Gallbladder (tissue), 1 donor: ENCODE measurements around a stretch of chr6.

DNA sequence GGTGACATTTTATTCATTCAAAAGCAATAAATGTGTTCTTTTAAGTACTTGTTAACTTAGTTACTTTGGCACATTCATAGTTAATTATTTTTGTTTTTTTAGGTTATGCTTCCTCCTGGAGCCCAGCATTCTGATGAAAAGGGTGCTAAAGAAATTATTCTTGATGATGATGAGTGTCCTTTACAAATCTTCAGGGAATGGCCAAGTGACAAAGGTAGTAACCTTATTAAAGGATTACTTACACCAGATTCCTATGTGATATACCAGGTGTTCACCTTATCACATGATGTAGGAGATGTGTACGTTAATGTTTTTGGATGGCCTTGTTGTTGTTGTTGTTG, 62.4 kb downstream of the AFDN start:
- PRO-cap = no peak

DNA sequence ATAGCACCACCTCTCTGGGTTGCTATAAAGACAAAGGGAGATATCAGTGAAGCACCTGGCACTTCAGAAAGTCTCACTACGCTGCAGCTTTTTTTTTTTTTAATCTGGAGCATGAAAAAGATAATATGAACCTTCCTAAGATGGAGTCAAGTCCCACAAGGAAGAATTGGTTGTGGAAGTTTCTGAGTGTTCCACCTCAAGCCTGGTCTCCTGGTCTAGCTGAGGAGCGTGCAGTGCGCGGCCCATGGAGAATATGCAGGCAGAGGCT, 537 bp downstream of the KIF25 start:
- PRO-cap = no peak

DNA sequence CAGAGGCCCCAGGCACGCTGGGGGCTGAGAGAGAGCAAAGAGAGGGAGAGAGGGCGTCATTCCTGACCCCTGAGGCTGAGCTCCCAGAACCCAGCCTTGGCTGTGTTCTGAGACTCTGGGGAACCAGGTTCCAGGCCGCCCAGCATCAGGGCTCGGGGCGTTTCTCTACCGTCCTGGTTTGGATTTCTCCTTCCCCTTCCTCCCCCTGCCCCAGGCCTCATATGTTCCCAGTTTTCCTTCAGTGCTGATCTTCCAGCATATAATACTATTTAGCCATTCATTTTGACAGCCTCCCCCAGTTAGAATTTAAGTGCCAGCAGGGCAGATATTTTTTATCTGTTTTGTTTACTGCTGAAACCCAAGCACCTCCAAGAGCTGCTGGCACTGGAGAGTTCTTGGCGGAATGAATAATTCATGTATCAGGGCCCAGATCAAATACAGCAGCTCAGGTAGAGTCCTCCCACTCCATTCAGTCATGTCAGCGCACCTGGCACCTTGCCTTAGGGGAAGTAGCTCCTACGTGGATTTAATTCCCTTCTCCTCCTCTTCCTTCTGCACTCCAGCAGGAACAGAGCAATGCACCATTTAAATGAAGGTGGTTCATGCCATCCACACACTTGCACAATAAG, 23.4 kb upstream of the FRMD1 start:
- PRO-cap = no peak

GRCh38 chr6:168280690-168281398, 38.7 kb downstream of the DACT2 start:
- PRO-cap = no peak

DNA sequence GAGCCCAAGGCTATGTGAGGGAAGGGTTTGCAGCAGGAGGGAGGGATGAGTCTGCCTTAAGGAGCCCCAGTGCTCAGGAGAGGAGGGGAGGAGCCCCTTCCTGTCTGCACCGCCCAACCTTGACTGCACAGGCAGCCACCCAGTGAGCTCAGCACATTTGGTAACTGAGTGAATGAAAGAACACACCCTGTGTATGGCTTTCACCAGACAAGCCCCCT, 17.1 kb downstream of the DACT2 start:
- PRO-cap = no peak

DNA sequence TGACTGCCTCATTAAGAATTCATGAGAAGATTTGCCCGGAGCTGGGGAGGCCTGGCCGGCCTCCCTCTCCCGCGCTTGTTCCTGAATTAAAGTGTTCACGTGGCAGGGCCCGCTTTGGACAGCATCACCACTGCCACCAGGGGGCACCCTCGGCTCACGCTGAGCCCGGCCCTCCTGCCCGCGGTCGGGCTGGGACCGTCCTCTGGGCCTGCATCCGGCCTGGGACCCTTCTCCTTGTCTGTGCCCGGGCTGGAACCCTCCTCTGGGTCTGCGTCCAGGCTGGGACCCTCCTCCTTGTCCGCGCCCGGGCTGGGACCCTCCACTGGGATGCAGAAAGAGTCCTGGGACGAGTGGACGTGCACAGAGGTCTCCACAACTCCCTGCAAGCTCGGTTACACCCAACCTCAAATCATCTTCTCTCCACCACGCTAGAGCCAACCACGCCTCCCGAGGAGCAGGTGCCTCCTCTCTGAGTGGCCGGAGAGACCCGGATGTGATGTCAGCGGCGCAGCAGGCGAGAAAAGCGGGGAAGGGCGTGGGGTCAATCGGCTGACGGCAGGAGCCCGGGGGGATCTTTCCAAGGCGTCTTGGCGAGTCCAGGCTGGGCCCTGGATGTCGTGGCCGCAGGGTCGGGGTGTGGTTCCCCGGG, 50.9 kb upstream of the DACT2 start:
- PRO-cap = no peak

DNA sequence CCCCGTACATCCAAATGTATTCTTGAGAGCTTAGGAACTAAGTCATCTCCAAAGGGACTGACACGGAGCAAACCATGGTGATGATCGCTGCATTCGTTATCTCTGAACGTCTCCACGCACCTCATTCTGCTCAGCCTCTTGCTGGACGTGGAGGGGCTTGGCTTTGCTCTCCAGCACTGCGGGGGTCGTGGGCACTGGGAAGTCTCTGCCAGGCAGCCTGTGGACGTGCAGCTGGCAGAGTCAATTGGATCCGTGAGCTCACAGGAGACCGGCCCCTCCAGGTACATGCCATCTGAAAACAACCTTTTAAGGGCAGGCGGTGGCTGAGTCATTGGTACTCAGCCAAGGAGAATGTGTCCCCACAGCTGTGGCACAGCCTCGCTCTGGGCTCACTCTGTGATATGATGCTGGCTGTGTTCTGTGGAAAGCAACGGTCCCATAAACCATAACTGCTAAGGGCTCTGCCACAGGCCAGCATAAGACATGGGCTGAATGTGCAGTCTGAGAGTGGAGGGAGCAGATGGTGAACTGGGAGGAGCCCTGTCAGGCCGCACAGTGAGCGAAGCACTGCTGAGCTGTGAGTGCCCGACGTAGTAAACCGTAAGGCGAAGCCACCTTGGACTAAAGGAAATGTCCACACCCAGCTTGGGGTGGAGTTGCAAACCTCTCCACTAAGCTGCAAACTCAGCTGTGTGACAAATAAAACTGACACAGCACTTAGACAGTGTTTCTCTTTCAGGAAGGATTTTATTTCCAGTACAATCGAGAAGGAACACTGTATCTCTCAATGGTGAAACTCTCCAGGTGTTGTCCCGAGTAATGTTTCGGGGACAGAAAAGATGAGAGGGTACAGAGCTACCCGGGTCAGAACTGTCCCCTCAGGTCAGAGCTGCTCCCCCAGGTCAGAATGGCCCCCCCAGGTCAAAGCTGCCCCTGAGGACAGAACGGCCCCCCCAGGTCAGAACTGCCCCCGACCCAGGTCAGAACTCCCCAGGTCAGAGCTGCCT, 375.8 kb downstream of the THBS2 start:
- PRO-cap = no peak

DNA sequence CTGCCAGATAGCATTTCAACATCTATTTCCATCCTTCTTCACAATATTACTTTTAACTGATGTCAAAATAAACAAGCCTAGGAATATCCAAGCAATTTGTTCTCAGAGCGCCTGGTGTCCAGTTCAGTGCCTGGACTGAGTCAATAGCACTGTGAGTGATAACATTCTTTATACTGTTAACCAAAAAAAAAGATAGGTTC, 182.7 kb downstream of the THBS2 start:
- PRO-cap = no peak

DNA sequence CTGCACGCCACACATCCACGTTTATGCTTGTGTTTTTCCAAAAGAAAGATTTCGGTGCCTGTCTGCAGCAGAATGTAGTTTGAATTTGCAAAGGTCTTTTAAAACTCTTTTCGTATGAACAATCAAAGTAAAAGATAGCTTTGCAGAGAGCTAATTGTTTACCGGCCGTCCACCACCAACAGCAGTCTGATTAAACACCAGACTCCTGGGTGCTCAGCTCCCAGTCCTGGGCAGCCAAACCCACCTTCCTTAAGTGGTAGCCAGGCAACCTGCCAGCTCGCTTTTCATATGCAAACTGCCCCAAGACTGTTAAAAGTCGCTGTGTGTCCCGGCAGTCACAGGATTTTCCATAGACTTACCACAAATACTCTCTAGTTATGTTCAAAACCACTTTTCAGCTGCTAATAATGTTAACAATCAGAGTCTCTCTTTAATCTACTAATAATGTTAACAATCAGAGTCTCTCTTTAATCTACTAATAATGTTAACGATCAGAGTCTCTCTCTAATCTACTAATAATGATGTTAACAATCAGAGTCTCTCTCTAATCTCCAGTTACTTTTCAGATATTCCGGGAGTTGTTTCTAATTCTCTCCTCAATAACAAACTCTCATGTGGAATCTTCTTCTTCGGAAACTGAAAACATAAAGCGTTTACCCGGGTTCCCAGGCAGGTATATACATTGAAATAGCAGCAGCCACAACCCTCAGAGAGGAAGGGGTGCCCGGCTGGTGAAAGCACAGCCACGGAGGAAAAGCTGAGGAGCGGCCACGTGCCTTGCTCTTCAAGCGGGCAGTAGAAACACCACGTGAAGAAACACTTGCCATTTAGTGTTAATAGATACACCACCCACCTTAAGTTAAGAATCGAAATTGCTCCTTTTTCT, 651 bp downstream of the THBS2 start:
- PRO-cap = no peak

GRCh38 chr6:169320160-169320525, 66.5 kb upstream of the THBS2 start:
- PRO-cap = no peak

DNA sequence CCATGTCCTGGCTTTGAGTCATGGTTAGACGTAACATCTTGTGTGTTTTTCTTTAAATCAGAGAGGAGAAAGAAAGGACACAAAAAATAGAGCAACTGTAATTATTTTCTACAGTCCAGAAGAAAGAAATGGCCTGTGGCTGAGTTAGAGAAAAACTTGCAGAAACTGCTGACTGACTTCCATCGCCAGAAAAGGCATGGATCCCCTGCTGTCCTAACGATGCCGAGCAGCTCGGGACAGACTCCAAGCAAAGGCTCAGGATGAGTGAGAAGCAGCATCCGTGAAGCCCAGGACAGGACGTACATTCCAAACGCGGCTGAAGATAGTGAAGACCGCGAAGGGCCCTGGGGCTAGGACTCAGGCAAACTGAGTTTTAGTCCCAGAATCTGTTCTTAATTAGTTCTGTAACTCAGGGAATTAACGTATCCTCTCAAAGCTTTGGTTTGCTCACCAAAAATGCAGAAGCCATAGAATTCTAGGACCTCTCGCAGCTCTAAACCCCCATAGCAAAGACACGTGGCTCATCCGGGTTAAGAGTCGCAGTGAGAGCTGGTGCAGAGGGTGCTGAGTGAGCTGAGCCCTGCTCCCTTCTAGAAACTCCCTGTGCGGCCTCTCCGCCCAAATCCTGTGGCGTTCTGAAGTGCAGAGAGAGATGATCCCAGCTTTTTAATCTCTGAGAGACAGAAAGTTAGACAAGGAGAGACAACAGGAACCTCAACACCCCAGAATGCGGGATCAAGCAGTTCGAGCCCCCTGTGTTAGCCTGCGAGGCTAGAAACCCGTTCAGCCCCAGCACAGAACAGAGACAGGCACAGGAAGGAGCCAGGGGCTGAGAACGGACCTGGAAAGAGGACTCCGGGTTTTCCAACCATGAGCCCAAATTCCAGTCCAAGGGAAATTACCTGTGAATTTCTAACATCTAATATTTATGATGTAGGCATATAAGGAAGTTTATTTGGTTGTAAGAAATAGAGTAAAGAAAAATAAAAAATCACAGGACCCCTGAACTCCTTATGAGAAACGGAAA, 133.0 kb upstream of the THBS2 start:
- PRO-cap = no peak

DNA sequence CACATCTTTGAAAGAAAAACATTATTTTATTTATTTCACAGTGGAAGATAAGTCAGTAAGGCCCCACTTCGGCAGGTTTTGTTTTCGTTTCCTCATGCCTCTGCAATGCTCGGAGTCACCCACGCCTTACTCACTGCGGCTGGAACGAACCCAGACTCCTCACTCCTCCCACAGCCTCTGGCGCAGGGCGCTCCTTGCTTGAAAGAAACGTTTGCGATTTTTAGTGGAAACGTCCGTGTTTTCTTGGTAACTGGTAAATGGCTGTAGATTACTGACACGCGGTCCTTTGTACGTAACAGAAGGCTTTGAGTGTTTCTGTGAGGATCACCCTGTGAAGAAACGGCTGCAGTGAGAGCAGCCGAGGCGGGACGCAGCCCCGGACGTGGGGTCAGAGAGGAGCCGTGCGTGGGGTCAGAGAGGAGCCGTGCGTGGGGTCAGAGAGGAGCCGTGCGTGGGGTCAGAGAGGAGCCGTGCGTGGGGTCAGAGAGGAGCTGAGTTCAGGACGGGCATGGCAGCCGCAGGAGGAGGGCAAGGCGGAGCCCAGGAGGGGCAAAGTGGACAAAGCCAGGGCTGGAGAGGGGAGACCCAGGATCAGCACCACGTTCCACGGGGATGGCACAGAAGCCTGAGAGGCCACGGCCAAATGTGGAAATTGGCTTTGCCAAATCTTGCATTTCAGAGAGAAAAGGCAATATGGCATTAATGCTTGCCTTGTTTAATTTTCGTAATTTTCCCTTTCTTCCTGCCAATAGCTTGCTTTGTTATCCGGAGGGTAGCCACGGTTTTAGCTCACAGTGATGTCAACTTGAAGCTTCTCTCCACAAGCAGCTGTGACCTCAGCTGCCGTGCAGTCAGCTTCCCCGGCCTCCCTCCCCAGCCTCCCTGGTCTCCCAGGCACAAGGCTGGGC, 198.7 kb upstream of the THBS2 start:
- PRO-cap = bidirectional peak, plus-strand start at position 351 of the sequence, minus-strand start at position 102 of the sequence

DNA sequence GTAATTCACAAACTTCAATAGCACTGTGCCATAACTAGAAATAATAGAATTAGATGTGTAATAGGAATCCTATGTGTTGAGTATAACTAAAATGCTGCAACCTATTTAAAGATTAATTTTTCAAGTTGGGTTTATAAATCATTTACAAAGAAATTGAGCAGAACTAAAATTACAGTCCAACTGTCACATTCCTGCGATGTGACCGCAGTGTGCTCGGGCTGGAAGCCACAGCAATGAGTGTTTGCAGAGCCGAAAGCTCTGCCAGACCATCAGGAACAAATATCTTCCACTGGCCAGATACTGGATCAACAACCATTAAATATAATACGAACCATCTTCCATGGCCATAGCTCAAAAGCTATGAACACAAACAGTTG, 172.0 kb downstream of the WDR27 start:
- PRO-cap = no peak

GRCh38 chr6:169654457-169655562, 47.0 kb downstream of the WDR27 start:
- PRO-cap = bidirectional peak, plus-strand start at chr6:169654996, minus-strand start at chr6:169654707

- PRO-cap = no peak
These were observed 32.0 kb downstream of the WDR27 start for GRCh38 chr6:169669835-169670316.

DNA sequence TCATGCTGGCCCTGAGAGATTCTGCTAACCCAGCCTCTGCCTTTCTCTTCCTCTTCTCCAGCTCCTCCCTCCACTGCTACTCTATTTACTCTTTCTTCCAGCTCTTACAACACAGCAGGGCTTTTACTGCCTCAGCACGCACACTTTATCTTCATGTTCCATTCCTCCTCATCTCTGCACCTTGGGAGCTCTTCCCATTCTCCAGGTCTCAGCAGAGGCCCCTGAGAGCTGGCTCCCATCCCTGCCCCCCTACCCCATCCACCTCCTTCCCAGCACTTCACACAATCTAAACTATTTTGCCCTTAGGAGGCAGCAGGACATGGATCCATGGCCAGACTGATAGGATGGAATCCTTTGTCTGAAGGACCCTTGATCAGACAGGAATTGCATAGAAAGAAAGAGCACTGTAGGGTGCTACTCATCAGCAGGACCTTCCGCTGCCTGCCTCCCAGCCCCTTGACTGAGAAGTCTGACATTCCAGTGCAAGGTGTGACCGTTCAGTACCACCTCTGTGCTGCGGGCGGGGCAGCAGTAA, 11.5 kb downstream of the WDR27 start:
- PRO-cap = no peak

- PRO-cap = no peak
These were observed 1.9 kb downstream of the PHF10 start for GRCh38 chr6:169722457-169722800.

- PRO-cap = no peak
These were observed 15.8 kb downstream of the ERMARD start for GRCh38 chr6:169766919-169767967.

- PRO-cap = no peak
These were observed 116.9 kb downstream of the ERMARD start for GRCh38 chr6:169868171-169868867.

- PRO-cap = no peak
These were observed 207.6 kb downstream of the ERMARD start for GRCh38 chr6:169958804-169959707.